SEM (cell line): ENCODE results near the genes KIFC3, MMP15 and CSNK2A2.

- PRO-cap = bidirectional peak, plus-strand start at chr16:57802650, minus-strand start at chr16:57802449; unidirectional peak, minus-strand start at chr16:57802727
Measured at GRCh38 chr16:57802226-57802887, at the start of gene KIFC3. Gene KIFC3 (minus strand): TSS chr16:57802491.

DNA sequence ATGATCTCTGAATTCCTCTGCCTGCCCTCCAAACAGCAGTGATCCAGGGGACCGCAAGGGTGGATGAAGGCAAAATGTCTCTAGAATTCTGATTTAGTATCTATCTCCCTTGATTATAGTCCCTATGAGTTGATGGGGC is 1.4 kb upstream of the KIFC3 start:
- PRO-cap = no peak

DNA sequence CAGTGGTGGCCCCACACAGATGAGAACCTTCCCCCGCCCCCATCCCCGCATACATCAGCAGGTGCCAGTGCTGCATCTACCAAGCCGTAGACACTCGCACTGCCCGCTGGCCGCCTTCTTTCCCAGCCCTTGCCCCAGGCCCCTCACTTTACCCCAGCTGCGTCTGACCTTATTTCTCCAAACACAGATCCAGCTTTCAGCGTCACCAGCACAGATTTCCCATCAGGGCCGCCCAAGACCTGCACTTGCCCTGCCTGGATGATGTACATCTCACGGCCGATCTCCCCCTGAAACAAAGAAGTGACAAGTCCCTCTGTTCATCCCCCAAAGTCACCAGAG is 73.3 kb downstream of the CNGB1 start:
- PRO-cap = no peak

- PRO-cap = no peak
Measured at GRCh38 chr16:57938848-57939374, 32.0 kb downstream of the CNGB1 start.

- PRO-cap = no peak
Measured at GRCh38 chr16:57997874-57998730, 2.4 kb downstream of the ZNF319 start.

GRCh38 chr16:58025345-58025882 is at the start of gene MMP15:
Gene MMP15 (plus strand): TSS chr16:58025754.
- PRO-cap = no peak

GRCh38 chr16:58044754-58045580 is 19.4 kb downstream of the MMP15 start:
- PRO-cap = no peak

- PRO-cap = bidirectional peak, plus-strand start at chr16:58198286, minus-strand start at chr16:58198106
Measured at GRCh38 chr16:58197948-58198458, at the start of gene CSNK2A2. Gene CSNK2A2 (minus strand): TSS chr16:58198106.

GRCh38 chr16:58236866-58237343 is 12.8 kb upstream of the CCDC113 start:
- PRO-cap = no peak

DNA sequence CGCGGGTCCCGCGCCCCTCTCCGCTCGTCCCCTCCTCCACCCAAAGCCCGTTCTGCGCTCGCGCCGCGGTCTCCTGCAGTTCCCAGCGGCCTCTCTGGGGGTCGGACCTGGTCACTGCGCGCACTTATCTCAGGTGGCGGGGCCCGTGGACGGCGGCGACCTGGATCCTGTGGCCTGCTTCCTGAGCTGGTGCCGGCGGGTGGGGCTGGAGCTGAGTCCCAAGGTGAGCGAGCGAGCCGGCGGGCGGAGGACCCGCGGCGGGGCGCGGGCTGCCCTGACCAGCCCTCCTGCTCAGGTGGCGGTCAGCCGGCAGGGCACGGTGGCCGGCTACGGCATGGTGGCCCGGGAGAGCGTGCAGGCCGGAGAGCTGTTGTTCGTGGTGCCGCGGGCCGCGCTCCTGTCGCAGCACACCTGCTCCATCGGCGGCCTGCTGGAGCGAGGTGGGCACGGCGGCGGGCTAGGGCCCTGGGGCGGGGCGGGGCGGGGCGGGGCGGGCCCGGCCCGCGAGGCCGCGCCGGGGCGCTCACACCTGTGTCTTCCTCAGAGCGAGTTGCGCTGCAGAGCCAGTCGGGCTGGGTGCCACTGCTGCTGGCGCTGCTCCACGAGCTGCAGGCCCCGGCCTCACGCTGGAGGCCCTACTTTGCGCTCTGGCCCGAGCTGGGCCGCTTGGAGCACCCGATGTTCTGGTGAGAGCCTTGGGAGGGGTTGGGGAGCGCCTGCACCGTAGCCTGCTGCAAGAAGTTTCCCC is 515 bp downstream of the SETD6 start:
- PRO-cap = bidirectional peak, plus-strand start at position 566 of the sequence, minus-strand start at position 432 of the sequence

DNA sequence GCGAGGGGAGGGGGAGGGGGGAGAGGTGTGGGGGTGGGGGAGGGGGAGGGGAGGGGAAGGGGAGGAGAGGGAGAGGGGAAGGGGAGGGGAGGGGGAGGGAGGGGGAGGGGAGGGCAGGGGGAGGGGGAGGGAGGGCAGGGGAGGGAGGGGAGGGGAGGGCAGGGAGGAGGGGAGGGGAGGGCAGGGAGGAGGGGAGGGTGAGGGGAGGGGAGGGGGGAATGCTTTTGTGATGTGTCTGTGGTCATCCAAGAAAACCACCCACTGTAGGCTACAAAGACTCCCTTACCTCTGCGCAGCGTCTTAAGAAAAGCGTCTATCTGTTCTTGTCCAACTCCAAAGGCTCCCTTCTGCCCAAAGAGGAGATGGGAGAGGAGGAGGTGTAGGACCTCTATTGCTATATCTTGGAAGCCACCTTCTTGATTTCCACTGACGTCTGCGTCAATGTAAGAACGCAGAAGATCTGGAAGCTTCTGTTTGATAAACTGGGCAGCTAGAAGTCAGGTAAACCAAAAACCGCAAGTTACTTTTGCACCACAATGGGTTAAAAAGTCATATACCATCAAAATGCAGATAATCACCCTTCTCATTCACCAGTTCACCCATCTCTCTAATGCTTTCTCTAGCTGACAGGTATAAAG is 43.2 kb downstream of the CNOT1 start:
- PRO-cap = no peak

- PRO-cap = no peak
Measured at GRCh38 chr16:58707138-58707846, 22.7 kb upstream of the SLC38A7 start.

GRCh38 chr16:58881686-58882104 is 147.6 kb upstream of the GOT2 start:
- PRO-cap = no peak

DNA sequence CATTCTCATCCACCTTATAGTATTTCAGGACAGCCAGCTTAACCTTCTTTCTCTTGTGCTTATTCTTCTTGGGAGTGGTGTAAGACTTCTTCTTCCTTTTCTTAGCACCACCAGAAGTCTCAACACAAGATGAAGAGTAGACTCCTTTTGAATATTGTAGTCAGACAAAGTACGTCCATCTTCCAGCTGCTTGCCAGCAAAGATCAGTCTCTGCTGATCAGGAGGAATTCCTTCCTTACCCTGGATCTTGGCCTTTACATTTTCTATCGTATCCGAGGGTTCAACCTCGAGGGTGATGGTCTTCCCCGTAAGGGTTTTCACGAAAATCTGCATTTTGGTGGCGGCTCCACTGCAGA is 980.7 kb downstream of the CDH8 start:
- PRO-cap = no peak

DNA sequence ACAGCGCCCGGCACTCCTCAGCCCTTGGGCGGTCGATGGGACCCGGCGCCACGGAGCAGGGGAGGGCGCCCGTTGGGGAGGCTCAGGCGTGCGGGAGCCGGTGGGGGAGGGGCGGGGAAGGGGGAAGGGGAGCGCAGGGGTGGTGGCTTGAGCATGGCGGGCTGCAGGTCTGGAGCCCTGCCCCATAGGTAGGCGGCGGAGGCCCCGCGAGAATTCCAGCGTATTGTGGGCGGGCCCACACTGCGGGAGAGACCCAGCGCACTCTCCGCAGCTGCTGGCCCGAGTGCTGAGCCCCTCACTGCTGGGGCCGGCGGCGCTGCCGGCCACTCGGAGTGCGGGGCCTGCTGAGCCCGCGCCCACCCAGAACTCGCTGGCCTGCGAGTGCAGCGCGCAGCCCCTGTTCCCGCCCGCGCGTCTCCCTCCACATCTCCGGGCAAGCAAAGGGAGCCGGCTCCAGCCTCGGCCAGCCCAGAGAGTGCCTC is 907.5 kb downstream of the CDH8 start:
- PRO-cap = no peak

DNA sequence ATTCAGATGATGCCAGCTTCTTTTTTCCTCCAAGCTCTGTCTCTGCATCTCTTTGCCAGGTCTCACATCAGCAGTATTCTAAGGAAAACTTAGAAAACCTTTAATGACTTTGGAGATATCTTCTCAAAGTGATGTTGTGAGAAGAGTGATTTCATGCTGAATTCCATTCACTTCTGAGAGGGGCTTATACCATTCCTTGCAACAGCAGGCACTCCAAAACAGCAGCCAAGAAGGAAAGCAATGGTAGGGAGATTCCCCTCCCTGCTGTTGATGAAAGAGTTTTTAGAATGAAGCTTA is 1457.1 kb downstream of the CDH11 start:
- PRO-cap = no peak

- PRO-cap = no peak
Measured at GRCh38 chr16:65123414-65123943, 1.6 kb upstream of the CDH11 start.

DNA sequence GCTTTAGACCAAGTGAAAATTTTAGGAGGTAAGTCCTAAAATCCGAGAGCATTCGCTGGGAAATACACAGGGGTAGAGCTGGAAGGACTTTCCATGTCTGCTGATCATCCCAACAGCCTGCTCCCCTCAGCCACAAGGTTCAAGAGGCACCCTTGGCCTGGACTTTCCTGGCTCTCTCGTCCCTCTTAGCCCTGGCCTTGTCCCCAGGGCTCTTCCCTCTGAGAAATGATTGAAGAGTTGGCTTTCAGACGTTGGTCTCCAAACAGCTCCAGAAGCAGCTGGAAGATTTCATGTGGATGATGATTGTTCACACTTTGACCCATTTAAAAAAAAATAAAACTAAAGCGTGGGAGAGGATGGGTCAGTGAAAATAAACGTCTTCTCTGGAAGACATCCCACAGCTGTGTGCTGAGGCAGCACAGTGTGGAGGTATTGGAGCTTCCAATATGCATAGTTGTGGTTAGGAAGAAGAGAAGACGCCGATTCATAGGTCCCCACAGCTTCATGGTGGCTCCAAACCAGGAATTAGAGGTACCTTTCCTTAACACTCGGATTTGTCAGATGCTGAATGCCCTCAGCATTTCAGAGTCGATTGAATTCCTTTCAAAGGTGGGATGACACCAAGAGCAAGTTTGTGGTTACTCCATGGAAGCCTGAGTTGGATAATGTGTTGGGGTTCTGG is 54.8 kb upstream of the CDH11 start:
- PRO-cap = no peak

- PRO-cap = no peak
Measured at GRCh38 chr16:65234678-65235181, 112.9 kb upstream of the CDH11 start.

DNA sequence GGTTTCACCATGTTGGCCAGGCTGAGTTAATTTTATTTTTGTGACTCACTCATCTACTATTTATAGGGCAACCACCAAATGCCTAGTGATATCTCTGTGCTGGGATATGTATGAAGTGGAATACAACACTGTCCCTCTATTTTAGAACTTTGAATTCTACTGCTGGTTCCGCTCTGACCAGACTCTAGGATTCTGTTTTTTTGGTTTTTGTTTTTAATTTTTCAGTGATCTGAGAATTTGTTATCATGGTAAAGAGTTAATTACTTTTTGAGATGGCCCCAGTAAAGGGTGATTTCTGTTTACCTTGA is 188.7 kb upstream of the CDH11 start:
- PRO-cap = no peak